HCT116 (cell line): Measurements from ENCODE around the gene KCNH8.

DNA sequence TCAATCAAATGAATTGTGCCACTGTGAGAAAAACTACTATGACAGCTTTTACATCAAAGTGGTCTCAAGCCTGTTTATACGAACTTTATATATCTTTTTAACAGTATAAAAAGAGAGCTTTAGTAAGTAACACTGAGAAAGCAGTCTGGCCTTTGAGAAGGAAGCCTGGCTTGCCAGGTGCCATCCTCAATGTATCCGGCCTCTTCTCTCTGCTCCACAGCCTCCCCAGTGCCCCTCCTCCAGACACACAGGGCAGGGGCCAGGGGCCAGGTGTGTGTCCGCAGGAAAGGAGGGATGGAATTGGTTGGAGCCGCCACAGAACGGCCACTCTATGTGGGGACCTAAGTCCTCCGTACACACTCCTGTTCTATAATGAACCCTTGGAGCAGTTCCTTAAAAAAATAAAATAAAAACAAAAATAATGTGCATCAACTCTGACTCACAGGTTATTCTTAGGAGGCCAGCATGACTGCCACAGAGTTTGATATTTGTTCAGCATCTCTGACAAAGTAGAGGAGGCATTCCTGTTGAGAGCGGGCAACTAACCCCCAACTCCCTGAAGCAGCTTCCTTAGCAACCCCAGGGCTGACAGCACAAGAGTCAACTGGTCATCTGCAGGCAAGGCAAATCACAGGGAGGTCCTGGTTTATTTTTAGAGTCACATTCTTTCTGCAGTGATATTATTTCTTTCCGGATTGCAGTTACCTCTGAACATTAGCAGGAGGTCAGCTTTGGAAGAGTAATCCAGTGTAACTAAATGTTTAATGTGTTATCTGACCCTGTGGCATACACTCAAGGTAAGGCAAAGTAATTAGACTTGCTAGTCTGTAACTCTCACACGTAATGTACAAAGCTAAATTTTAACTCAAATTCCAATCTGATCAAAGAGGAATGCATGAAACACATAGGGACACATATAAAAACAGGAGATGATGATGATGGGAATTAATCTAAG lies 272.8 kb downstream of the PLCL2 start:
- RRBS, result no CpG with 5 or more reads among the region's 9 CpGs

DNA sequence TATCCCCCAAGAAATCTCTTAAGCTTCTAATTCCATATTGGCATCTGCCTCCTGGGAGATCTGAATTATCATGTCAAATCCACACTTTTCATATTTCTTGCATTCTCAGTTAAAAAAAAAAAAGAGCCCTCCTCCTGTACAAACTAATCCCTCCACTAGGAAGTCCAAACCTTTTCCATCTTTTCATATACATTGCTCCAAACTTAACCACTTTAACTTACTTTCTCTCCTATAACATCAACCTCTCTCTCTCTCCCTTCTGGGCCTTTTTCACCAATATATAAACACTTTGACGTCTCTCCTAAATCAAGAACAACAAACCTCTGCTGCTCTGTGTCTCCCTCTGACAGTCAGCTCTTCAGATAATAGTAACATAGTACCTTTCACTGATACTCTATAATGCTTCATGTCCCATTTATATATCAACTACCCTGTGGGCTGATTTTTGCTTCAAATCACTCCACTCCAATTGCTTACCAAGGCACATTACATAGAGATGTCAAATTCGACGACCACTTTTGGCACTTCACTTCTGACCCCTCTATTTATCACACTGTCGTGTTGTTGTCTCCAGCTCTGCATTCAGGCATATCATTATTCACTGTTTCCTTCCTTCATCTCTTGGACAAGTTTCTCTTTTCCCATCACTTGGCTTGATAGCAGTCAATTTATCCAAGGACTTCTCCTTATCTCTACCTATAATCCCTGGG lies 170.1 kb downstream of the TBC1D5 start:
- RRBS, result no CpG with 5 or more reads among the region's 4 CpGs

DNA sequence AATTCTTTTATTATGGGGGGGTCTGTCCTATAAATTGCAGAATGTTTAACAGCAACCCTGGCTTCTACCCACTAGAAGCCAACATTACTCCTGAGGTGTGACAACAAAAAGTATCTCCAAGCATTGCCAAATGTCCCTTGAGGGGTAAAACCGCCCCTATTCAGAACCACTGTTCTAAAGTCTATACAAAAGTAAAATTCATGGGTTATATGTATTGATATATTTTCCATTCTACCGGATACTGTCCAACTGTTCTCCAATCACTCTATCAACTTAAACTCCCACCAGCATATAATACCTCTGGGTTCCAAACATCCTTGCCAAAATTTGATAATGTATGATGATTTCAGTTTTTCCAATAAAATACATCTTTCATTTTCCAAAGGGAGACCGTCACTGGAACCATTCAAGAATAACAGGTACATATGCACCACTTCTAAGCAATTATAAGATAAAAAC lies 33.9 kb downstream of the TBC1D5 start:
- RRBS, result no CpG with 5 or more reads among the region's 3 CpGs

DNA sequence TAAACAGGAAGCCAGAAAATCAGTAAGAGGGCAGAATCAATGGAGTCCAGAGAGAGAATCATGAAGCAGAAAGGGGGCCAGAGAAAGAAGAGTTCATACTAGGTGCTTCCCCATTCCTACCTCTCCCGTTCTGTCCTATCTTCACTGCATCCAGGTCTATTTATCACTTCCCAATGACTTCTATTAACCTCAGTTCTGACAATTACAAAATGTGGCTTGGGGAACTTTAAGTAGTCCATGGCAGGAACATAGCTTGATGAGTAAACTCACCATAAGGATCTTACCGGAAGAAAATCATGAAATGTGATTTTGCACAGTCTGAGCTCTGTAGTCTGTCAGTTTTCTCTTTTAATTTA lies 9.4 kb downstream of the TBC1D5 start:
- RRBS, result no CpG with 5 or more reads among the region's 2 CpGs

GRCh38 chr3:17845204-17845415 lies 102.7 kb upstream of the TBC1D5 start:
- RRBS, result no CpG with 5 or more reads among the region's 1 CpG

GRCh38 chr3:18402369-18403037 lies 22.6 kb downstream of the SATB1 start:
- RRBS, result no CpG with 5 or more reads among the region's 4 CpGs

DNA sequence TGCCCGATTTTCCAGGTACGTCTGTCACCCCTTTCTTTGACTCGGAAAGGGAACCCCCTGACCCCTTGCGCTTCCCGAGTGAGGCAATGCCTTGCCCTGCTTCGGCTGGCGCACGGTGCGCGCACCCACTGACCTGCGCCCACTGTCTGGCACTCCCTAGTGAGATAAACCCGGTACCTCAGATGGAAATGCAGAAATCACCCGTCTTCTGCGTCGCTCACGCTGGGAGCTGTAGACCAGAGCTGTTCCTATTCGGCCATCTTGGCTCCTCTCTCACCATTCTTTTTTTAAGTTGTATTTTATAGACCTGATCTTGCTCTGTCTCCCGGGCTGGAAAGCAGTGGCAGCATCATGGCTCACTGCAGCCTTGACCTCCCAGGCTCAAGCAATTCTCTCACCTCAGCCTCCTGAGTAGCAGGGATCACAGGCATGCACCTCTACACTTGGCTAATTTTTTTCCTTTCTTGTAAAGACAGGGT lies 184.7 kb upstream of the KCNH8 start:
- RRBS, result no CpG with 5 or more reads among the region's 18 CpGs

DNA sequence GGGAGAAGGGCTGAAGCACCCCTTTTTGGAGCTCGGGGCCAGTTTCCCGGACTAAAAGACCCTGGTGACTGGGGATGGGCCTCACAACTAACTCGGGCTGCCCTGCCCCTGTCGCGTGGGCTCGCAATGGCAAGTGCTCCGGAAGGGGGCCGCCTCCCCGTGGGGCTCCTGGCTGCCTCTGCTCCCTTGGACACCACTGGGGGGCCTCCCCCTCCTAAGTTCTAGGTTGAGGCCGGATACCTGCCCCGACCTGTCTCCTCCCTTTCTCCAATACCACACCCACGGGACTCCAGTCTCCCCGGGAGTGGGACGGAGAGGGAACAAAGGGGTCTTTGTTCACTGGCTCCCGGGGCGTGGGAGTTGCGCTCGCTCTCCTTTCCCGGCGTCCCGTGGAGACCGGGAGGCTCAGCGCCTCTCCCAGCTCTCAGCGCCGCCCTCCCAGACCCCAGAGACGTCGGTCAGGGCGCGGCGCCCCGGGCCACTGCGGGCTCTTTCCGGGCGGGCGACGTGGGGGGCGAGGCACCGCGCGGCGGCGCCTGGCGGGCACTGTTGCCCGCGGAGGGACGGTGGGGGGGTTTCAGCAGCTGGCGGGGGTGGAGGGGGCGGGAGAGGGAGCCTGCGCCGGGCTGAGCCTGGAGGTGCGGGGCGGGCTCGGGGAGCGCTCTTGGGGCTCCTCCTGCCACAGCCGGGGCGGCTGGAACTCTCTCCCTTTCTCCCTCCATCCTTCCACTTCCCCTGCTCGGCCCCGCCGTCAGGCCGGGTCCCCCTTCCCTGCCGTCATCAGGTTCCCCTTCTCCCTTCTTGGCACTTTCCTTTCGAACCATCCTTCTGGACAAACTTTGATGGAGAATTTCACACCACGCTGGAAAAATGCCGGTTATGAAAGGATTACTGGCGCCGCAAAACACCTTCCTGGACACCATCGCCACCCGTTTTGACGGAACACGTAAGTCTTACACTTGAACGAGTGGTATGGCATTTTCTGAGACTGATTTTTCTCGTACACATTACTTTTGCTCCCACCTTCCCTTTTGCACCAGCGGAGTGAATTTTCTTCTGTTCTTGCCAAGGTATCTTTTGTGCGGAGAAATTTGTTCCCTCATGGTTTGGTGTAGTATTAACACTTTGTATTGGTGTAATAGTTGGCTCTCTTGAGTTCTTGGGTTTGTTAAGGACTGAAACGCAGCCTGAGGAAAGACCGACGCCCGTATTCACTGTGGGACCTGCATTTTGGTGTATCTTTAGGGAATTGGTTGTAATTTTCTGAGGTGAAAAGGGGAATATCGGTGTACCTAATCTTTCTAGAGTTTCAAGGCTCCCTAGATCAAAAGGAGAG lies at the start of gene KCNH8:
Gene KCNH8, plus strand, starts transcription at position 661 of the 1,336 bp plus-strand sequence.
- RRBS, result 81% methylated on average over 31 of the region's 79 CpGs

- RRBS, result no CpG with 5 or more reads among the region's 1 CpG
These were observed 213.9 kb downstream of the KCNH8 start for GRCh38 chr3:19362179-19362713.

DNA sequence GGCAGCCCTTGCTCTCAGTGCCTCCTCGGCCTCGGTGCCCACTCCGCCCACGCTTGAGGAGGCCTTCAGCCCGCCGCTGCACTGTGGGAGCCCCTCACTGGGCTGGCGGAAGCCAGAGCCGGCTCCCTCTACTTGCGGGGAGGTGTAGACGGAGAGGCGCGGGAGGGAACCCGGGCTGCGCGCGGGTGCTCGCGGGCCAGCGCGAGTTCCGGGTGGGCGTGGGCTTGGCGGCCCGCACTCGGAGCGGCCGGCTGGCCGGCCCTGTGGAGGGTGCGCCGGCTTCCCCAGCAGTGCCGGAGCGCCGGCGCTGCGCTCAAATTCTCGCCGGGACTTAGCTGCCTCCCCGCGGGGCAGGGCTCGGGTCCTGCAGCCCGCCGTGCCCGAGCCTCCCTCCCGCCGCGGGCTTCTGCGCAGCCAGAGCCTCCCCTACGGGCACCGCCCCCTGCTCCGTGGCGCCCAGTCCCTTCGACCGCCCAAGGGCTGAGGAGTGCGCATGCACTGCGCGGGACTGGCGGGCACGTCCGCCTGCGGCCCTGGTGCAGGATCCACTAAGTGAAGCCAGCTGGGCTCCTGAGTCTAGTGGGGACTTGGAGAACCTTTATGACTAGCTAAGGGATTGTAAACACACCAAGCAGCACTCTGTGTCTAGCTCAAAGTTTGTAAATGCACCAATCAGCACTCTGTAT lies 231.5 kb downstream of the EFHB start:
- RRBS, result 96% methylated on average over 9 of the region's 60 CpGs

- RRBS, result no CpG with 5 or more reads among the region's 3 CpGs
These were observed 66.5 kb downstream of the SGO1 start for GRCh38 chr3:20119427-20120016.

GRCh38 chr3:20141684-20142525 lies 44.1 kb downstream of the SGO1 start:
- RRBS, result no CpG with 5 or more reads among the region's 8 CpGs

DNA sequence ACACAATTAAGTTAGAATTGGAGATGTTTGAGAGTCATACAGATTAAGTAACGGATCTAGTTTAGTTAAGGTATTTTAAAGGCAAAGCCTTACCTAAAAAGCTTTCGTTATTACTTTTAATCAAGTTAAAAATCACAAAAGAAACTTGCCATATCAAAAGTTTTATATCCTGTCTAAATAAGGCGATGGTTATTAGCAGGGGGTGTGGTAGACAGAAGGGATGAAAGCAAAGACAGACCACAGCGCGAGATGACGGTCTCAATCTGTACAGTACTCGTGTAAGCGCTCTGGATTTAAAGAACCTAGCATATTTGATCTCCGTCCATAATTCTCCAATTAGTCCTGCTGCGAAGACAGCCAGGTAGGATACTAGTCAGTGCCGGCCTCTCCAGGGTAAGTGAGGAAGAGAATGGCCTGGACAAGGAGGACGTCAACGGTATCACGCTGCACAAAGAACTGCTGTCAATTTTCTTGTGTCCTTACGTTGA lies 743 bp downstream of the SGO1 start:
- RRBS, result no CpG with 5 or more reads among the region's 15 CpGs

DNA sequence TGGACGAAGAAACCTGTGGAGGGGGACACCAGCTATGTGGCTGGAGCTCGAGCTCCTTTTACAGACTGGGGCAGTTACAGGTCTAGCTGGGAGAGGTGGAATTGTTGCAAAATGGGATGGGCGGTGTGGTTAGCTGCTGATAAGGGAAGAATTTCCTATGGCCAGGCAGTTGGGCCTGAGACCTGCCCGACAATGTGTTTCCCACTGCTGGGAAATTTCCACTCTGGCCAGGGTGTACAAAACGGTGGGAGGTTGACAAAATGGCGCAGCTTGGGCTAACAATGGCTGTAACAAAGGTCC lies 137.3 kb upstream of the SGO1 start:
- RRBS, result no CpG with 5 or more reads among the region's 6 CpGs

DNA sequence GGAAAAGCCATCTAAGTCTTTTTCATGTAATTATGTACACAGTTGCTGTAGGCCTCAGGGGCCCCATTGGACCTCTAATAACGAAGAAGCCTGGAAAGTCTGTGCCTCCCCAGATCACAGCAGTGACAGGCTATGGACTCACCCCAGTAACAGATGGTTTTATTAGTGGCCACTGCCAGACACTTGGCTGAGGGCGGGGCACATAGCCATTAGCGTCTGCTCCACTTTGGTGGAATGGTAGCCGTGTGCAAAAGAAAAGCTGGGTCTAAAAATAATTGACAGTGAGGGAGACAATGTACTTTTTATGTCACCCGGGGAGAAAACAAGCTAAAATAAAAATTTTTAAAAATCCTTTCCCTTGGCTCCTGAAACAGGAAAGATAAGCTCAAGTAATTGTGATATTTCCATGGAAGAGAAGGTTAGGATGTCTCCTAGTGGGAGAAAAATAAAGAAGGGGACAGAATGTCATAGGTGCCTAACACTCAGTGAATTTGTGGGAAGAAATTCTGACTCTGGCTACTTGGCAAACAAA lies 44.3 kb upstream of the ZNF385D start:
- RRBS, result no CpG with 5 or more reads among the region's 5 CpGs

- RRBS, result no CpG with 5 or more reads among the region's 11 CpGs
These were observed 402.0 kb upstream of the UBE2E2 start for GRCh38 chr3:22801123-22801603.

DNA sequence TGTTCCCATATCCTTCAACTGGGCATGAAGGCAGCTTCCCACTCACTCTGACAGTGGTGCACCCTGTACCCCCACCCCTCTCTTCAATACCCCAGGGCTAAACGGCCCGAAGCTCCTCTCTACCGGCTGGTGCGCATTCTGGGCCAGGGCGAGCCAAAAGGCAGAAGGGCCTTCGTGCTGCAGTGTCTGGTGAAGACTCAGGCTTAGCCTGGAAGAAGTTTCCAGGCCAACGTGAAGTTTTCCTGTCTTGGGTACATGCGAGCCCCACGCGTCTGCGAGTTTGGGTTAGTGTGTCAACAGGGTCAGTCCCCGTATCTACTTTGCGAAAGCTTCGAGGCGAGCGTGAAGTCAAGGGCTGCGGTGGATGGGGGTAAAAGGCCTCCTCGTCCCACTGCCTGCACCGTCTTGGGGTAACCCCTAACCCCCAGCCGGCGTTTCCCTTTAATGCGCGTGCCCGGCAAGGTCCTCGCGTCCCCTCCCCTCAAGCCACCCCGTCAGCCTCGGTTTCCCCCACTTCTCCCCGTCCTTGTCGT lies 759 bp upstream of the UBE2E2 start:
- RRBS, result no CpG with 5 or more reads among the region's 30 CpGs

DNA sequence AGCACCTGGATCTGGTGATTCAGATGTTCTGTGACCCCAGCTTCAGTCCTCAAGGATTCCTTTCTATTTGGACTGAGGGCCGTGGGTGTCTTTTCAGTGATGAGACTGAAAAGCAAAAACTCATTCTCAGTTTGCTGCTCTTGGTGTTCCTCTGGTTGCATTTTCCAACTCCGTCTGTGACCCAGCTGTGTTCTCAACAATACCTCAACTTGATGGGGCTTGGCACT lies 142.6 kb upstream of the UBE2E1 start:
- RRBS, result no CpG with 5 or more reads among the region's 2 CpGs

GRCh38 chr3:23762796-23763612 lies 42.8 kb upstream of the UBE2E1 start:
- RRBS, result no CpG with 5 or more reads among the region's 16 CpGs

DNA sequence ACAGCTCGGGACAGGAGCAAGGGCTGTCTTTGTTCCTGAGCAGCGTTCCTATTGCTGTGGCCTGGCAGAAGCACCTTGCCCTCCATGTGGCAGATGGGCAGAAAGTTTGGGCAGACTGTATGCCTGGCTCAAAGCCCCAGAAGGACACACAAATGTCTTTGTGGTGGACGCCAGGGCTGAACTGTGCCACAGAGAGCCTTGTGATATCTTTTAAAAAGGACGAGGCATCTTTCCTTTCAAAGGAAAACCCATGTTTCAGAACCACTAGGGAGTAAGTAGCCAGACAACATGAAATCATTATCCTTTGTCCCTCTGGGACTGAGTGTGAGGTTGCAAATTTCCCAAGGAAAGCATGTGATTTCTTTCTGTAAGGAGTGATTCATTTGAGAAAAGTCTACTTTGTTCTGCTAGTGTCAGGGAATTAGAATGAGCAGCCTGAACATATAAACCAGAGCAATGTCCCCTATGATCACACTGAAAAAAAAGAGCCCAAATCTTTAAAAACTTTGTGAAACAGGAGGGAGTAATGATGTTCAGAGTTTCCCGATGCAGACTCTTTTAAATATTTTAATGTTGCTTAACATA lies 29.2 kb upstream of the UBE2E1 start:
- RRBS, result no CpG with 5 or more reads among the region's 5 CpGs